Endodermal cell (in vitro differentiated cells): ENCODE results near the gene PRKAR2B.

- PRO-cap = no peak
Measured at GRCh38 chr7:105217965-105218574, 170.7 kb downstream of the SRPK2 start.

- PRO-cap = no peak
Measured at GRCh38 chr7:105268879-105269139, 119.9 kb downstream of the SRPK2 start.

DNA sequence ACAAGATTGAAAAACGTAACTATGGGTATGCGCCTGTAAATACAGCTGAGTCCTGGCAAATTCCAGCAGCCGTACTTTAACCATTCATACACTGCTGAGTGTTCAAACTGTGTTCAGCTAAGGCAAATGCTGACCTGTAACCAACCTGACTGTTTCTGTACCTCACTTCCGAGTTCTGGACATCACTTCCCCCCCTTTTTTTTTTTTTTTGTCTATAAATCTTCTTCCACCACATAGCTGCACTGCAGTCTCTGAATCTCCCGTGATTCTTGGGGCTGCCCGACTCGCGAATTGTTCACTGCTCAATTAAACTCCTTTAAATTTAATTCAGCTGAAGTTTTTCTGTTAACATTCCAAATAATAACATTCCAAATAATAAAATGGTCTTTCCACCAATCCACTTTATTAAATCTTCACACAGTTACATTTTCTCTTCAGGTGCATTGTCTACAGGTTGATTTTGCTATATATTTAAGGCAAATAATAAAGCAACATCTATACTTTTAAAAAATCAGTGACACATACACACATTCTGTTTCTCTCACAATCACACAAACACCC is 69.0 kb downstream of the SRPK2 start:
- PRO-cap = no peak

- PRO-cap = no peak
Measured at GRCh38 chr7:105438919-105439471, 50.3 kb upstream of the SRPK2 start.

DNA sequence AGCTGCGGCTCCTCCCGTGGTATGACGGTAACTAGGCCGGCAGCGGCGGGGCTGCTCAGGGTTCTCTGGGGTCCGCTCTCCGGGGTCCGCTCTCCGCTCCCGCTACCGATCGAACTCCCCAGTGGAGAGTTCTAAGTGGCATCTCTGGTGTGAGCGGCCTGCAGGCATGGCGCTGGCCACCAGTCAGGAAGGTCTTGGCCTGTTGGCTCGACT is 1.9 kb upstream of the EFCAB10 start:
- PRO-cap = no peak

DNA sequence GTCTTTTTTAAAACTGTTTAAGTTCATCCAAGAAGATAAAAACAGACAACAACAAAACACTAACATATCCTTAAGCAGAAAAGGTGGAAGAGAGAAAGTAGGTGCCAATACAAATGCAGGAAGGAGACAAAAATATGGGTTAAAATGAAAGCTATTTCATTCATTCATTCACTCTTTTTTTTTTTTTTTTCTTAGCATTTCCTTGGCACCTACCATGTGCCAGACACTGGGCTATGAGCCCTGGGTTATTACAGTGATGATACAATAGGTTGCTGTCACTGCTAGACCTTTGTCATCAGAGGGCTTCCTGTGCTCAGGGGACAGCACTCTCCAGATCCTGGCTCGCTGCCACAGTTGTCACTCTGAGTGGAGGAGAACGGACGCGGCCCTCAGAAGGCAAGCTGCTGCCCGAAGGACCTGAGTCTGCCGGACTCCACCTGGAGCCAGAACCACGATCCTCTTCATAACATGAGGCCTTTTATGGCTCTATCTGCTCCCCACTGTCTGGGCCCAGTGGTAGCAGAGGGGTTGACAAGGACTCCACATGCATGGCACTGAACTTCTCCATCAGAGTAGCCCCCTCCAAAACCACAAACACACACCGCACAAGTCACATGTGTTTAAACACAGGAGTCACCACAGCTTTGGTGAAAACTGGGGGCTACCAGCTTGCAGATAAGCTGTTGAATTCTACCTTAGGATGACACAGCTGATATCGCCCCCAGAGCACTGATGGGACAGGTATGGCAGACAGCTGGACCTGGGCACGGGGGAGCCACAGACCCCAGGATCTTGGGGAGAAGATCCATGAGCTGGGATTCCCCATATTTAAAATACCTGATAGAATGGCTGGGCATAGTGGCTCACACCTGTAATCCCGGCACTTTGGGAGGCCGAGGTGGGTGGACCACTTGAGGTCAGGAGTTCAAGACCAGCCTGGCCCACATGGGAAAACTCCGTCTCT is 94.7 kb upstream of the EFCAB10 start:
- PRO-cap = no peak

- PRO-cap = no peak
Measured at GRCh38 chr7:105975952-105976679, 13.1 kb downstream of the CDHR3 start.

DNA sequence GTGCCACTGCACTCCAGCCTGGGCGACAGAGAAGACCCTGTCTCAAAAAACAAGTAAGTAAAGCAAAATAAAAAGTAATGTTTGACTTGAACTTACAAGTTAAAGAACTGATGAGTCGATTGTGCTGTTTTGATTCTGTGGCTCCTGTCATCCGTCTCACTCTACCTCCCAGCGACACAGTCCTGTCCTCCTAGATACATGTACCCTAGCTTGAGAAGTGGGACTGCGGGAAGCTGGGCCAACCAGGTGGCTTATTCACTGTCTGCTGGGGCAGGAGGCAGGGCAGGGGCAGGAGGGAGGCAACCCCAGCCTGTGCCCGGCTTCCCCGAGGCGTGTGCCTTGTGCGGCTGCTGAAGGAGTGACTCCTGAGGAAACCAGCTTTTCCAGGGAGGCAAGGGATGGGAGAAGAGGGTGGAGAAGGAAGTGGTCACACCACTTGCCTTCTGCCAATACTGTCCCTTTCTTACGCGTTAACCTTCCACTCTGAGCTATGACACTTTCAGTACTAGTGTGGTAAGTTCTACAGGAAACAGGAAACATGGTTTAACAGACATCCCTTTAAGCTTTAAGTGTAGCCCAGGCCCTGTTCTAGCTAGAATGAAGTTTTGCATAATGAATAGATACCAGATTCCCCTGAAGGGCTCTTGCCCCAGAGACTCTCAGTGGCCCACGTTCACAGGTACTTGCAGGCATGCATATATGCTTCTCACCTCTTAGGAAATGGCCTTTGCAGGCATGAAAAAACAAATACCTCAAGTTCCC is 40.7 kb downstream of the SYPL1 start:
- PRO-cap = no peak

DNA sequence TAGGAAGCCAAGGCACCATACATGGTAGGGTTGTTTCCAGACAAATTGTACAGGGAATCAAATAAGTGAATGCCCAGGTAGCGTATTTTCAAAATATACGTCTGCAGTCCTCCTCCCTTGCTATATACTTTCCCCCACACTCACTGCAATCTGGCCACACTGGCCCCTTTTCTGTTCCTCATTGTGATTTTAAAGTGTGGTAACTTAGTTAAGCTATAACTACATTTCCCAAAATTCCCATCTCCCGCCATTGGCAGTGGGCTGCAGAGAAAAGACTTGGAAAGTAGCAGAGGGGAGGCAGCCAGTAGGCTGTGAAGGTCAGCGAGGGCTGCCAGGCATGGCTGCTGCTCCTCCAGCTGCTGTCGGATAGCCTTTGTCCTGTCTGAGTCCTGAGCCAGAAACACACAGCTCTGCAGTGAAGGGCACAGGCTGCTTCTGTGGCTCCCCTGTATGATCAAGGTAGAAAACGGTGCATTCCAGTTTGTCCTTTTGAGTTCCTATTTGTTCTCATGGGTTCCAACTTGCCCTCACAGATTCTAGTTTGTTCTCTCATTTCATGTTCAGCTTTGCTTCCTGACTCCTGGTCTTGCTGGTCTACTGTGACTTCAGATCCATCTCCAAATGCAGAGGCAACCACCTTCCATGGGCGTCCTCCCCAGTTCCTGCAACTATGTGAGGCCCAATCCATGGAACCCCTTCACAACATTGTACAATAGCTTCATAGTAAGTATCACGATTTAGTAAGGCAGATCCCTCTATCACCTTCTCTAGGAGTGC is 31.8 kb downstream of the SYPL1 start:
- PRO-cap = no peak

GRCh38 chr7:106110004-106110471 is 2.1 kb downstream of the SYPL1 start:
- PRO-cap = no peak

DNA sequence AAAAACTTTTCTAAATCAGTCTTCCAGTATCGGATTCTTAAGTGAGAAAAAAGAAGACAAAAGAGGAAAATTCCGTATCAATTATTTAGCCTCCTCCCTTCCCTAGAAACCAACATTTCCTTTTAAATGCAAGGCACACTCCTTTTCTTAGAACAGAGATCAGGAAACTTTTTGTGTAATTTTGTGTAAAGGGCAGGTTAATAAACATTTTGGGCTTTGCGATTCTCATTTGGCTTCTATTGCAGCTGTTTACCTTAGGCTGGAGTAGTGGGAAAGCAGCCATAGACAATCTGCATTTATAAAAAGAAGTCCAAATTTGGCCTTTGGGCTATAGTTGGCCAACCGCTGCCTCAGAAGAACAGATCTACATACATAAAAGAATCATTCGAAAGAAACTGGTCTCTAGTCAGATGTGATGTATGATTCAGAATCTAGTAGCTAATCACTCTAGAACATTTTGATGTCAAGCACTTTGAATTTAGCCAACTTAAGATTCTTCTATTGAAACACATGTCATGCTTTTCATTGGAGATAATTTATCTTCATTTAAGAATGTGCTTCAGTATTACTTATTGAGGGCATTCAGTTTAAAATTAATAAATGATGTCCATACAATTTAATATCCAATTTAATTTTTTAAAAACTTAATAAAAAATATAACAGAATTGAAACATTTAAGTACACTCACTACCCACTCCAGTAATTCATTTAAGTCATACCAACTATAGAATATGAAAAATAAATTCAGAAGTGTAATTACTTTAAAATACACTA is 35.2 kb downstream of the NAMPT start:
- PRO-cap = no peak

DNA sequence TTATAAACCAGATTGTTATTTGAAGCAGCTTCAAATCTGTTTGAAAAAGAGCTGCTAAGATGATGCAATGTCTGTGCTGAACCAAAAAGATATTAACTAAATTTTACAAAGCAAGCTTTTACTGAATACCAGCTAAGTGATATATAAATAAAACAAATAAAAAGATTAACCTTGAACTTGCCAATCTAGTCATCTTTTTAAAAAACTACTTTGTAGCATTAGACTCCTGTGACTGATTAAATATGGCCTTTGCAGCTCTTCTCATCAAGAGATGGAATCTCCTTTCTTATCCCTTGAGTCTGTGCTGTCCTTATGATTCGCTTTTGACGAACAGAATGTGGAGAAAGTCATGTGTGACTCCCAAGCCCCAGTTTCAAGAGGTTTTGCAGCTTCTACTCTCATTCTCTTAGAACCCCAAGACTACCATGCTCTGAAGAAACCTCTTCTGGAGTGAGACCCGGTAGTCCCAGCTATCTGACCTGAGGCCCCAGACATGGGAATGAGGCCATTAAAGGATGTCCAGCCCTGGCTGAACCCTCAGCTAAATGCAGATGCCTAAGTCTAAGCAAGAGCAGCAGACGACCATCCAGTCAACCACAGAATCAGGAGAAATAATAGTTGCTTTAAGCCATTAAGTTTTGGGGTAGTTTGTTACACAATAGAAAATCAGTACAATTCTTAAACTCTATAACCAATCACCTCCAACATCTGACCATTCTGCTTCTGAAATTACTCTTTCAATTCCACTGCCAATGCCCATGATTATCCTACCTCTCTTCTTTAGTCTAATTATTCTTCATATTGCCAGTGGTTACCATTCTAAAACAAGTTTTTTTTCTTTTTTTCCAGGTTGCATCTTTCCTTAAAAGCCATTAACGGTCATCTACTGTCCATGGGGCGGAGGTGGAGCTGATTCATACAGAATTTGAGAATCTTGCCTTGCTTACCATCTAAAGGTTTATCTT is 14.2 kb downstream of the NAMPT start:
- PRO-cap = no peak

GRCh38 chr7:106276077-106276385 is 8.8 kb downstream of the NAMPT start:
- PRO-cap = no peak

- PRO-cap = no peak
Measured at GRCh38 chr7:106504108-106504751, 156.7 kb downstream of the CCDC71L start.

GRCh38 chr7:106598648-106599267 is 62.2 kb downstream of the CCDC71L start:
- PRO-cap = no peak

DNA sequence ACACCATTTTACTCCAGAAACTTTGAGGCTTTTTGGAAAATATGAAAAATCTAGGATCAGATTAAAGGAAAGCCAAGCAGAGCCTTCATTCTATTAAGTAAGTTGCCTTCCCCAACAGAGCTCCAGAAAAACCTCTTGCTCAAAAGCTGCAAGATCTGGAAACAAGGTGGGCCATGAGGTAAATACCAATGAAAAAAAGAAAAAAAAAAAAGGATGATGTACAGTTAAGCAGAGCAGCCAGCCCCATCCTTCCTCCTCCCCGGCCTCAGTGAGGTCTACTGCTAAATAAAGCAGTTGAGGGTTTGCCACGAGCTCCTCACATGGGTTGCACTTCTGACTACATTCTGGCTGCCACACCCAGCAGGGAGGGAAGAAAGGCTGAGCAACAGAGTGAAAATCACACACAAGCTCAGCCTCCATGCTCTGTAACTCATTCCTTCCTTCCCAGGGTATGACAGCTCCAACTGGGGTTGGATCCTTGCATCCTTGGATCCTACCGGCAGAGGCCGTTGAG is 53.2 kb upstream of the PIK3CG start:
- PRO-cap = no peak

- PRO-cap = no peak
Measured at GRCh38 chr7:106871832-106872848, 7.1 kb downstream of the PIK3CG start.

DNA sequence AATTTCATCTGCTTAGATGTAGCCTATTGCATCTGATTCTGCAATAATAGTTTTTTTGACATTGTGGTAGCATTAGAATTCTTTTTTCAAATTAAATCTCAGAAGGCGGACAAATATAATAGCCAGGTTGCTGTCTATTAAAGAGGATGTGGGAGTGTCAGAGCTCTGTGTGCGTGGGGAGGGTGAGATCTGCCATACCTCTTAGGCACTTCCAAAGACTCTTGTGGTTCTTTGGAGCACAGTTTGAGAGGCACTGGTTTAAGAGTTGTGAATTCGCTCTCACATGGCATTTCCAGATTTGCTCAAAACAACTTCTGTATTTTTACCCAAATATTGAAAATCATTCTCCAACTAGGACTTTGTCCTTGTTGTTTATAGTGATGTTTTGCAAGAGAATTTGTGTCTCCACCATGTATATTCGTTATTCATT is 14.0 kb downstream of the PIK3CG start:
- PRO-cap = no peak

DNA sequence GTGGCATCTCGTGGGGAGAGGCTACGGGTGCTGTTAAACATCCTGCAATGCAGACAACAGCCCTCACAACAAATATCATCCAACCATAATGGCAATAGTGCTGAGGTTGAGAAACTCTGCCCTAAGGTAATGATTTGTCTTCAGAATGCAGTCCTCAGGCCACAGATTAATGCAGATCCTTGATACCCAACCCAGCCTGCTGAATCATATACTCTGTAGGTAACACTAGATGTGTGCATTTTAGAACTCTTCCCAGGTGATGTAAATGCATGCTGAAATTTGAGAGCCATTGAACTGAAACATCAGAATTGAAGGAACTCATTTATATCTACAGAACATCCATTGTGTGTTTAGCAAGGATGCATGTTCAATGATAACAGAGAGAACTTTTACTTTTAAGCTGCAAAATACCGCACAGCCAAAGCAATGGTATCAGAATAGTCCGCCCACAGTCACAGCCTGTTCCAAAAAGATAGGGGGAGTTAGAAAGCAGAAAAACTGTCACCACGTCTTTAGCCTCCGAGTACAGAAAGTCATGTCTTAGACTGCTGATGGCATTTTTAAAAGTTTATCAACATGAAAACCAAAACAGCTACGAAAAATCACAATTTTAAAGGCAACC is 66.1 kb upstream of the PRKAR2B start:
- PRO-cap = no peak

DNA sequence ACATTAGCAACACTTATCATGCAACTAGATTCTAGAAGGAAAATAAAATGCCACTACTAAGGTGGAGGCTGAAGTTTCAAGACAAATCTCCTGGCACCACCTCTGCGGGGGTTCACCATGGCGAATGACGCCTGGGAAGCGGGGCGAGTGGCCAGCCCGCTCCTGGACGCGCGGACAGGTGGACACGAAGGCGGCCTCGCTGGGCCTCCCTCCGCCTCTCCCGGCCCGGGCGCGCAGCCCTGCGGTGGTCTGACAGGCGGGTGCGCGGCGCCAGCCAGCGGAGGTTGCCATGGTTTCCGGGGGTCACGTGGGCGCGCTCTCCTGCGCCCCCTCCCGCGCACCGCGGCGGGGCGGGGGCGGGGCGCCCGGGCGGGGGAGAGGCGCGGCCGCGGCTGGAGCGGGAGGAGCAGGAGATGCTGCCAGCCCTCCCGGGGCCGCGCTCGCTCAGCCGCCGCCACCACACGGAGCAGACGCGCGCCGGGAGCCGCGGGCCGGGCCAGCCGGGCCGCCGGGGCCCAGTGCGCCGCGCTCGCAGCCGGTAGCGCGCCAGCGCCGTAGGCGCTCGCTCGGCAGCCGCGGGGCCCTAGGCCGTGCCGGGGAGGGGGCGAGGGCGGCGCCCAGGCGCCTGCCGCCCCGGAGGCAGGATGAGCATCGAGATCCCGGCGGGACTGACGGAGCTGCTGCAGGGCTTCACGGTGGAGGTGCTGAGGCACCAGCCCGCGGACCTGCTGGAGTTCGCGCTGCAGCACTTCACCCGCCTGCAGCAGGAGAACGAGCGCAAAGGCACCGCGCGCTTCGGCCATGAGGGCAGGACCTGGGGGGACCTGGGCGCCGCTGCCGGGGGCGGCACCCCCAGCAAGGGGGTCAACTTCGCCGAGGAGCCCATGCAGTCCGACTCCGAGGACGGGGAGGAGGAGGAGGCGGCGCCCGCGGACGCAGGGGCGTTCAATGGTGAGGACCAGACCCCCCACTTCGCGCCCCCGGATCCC is at the start of gene PRKAR2B:
PRKAR2B (plus strand) TSS at position 442 of the 989 bp plus-strand sequence.
- PRO-cap = bidirectional peak, plus-strand start at position 469 of the sequence, minus-strand start at position 219 of the sequence; bidirectional peak, plus-strand start at position 671 of the sequence, minus-strand start at position 670 of the sequence